SJSA1 (cell line): ENCODE measurements around a stretch of chr17.

- RAMPAGE, long total RNA = no peak
Measured at GRCh38 chr17:75558339-75558844, 29.2 kb upstream of the MYO15B start.

DNA sequence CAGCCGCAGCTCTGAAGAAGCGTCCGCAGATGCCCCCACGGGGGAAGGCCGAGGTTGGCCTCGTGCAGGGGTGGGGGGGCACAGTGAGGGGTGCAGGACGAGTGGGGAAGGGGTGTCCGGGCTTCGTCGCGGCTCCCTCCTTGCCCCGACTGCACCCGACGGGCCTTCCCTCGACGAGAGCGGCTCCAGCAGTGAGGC is 2.0 kb downstream of the MYO15B start:
- RAMPAGE, long total RNA = no peak

GRCh38 chr17:75635477-75636221 is 2.4 kb downstream of the SMIM5 start:
- RAMPAGE, long total RNA = no peak

- RAMPAGE, long total RNA = no peak
Measured at GRCh38 chr17:75773159-75773701, 6.3 kb downstream of the H3-3B start.

DNA sequence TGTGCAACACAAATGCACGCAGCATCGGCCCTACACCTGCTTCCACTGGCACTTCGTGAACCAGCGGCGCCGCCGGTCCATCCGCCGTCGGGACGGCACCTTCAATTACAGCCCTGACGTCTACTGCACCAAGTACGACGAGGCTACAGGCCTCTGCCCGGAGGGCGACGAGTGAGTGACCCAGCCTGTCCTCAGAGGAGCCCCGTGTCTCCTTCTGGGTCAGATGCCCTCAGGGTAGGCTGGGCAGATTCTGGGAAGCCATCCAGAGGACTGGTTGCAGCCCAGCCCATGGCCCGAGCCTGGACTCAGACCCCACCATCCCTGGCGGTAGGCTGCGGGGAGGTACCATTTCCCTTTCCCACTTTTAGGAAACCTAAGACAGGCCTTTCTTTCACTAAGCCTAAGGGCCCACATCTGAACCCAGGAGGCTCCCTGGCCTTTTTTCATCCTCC is 25.2 kb downstream of the UNK start:
- RAMPAGE, long total RNA = no peak

- RAMPAGE, long total RNA = no peak
Measured at GRCh38 chr17:75820148-75820620, 24.0 kb downstream of the UNC13D start.

- RAMPAGE, long total RNA = no peak
Measured at GRCh38 chr17:75873524-75874033, 4.8 kb downstream of the TRIM47 start.

DNA sequence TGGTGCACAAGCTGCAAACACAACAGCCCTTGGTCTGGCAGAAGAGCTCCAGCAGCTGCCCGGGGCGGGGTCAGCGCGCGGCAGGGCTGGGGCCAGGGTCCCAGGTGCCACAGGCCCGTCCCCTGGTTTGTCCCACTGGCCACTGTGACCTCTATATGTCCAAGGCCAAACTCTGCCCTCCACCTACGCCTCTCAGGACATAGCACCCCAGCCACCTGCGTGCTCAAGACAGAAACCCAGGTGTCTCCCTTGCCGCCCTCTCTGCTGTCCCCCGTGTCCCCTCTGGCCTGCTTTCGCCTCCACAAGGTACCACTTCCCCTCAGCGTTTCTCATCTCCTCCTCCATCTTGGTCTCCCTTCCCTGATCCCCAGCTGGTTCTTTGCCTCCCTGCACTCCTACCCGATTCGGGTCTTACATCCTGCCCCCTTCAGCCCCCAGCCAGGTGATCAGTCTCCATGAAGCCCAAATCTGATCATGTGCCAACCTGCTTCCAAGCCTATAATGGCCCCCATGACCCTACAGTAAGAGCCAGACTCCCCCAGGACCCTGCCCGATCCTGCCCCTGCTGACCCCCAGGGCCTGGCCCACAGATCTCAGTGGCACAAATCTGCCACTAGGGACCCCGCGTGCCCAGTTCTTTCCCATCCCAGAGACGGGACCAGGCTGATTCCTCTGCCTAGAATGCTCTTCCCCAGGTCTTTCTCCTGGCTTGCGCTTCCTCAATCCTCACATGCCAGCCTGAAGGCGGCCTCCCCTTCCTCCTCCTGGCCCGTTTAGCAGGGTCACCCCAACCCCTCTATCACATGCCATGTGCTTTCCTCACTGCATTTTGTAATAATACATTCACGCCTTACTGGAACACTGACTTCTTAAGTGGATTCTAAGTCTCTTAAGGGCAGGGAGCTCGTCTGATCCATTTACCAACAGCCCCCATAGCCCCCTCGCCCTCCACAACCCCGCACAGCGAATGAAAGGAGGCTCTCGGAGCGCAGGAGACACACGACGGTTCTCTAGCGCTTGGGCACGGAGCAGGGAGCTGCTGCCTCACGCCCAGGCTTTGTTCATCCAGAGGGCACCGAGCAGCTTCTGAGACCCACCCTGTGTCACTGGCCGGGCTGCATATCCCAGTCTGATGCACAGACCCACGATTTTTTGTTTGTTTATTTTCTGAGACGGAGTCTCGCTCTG is 1.5 kb downstream of the TRIM65 start:
- RAMPAGE, long total RNA = no peak

- RAMPAGE, long total RNA = no peak
Measured at GRCh38 chr17:76050973-76051460, 21.3 kb downstream of the SRP68 start.

DNA sequence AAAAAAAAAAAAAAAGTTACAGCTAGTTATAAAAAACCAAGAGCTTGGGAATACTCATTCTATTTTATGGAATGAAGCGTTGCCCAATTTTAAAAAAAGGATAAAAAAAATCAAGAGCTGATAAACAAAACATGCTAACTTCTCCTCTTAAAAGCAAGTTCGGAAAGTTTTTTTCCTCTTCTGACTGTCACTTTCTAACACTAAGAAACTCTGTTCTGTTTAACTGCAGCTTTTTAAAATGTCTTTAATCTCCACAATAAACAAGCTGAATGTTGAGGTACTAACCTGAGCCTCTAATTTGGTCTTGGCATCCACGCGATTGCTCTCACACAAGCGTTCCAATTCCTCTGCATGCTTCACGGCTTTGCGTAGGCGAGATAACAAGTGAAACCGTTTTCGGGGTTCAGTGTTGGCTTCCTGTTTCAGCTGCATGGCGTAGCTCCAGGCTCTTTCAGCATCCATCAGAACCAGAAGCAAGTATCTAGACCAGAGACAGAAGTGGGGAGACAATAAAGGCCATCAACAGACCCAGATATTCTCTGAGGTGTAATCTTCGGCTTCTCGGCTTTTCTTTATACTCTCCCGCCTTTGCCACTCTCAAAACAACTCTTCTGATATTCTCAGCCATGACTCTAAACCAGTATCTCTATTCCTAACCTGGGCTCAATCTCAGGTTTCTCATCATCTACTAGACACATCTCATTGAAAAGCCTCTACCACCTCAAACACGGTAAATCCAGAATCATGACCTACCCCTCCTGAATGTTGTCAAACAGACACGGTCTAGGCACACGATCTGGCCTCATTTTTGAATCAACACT is 8.4 kb downstream of the SRP68 start:
- RAMPAGE, long total RNA = no peak

GRCh38 chr17:76141748-76142398 is 828 bp upstream of the FOXJ1 start:
- RAMPAGE, long total RNA = no peak

DNA sequence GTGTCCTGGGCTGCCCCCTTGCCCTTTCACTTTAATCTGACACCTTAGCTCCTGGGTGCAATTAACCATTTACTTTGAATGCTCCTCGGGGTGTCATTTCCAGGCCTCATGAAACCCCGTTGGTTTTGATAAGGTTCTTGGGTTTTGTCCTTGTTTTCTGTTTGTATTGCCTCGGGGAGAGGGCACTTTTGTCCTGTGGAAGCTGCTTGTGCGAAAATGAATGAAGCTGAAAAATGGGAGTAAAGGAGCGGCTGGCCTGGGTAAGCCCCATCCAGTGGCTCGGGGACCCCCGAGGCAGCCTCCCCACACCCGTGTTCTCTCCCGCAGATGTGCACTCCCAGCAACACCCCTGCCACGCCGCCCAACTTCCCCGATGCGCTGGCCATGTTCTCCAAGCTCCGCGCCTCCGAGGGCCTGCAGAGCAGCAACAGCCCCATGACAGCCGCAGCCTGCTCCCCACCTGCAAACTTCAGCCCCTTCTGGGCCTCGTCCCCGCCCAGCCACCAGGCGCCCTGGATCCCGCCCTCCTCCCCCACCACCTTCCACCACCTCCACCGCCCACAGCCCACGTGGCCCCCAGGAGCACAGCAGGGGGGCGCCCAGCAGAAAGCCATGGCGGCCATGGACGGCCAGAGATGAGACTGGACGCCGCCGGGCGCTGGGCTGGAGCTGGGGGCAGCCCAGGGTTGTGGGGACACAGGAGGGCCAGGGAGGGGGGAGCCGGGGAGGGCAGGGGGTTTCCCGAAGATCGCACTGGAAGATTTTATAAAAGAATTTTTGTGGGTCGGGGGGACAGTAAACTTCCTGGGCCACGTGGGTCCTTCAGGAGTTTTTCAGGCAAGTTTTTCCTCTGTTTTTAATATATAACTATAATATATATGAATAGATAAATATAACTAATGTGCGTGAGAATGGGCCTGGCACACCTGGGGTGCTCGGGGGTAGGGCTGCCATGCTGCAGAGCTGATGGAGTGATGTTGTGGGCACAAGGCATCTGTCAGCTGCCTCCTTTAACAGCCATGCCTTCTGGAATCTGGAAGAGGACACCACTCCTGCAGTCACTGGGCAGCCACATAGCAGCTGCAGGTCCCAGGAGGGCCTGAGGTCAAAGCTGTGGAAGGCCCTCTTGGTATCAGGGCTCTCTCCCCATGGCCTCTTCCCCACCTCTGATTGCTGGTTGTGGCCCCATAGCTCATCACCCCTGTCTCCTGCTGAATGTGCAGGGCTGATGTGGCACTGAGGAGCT is 5.1 kb downstream of the UBALD2 start:
- RAMPAGE, long total RNA = no peak

DNA sequence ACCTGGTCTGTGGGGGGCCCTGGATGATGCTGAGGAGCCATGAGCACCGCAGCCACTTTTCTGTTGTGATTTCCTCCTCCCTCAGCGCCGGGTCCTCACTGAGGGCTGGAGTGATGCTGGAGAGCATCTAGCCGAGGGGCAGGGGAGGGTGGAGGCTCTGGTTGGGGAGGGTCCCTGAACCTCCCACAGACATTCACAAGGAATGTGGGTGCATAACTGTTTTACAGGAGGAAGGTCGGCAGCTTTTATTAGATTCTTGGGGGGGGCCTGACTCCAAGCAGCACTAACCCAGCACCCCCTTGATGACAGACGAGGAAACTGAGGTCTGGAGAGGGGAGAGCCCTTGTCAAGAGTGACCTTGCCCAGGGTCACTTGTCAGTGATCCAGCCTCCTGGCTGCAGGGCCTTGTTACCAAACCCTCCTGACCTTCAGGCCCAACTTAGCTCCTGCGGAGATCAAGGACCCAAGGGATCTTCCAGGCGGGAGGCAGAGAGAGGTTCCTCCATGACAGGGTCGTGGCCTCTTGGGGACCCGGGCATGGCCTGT is 9.9 kb downstream of the UBALD2 start:
- RAMPAGE, long total RNA = no peak

- RAMPAGE, long total RNA = no peak
Measured at GRCh38 chr17:76491815-76492910, 9.1 kb downstream of the RHBDF2 start.

- RAMPAGE, long total RNA = no peak
Measured at GRCh38 chr17:76582556-76583176, 3.0 kb downstream of the ST6GALNAC2 start.

DNA sequence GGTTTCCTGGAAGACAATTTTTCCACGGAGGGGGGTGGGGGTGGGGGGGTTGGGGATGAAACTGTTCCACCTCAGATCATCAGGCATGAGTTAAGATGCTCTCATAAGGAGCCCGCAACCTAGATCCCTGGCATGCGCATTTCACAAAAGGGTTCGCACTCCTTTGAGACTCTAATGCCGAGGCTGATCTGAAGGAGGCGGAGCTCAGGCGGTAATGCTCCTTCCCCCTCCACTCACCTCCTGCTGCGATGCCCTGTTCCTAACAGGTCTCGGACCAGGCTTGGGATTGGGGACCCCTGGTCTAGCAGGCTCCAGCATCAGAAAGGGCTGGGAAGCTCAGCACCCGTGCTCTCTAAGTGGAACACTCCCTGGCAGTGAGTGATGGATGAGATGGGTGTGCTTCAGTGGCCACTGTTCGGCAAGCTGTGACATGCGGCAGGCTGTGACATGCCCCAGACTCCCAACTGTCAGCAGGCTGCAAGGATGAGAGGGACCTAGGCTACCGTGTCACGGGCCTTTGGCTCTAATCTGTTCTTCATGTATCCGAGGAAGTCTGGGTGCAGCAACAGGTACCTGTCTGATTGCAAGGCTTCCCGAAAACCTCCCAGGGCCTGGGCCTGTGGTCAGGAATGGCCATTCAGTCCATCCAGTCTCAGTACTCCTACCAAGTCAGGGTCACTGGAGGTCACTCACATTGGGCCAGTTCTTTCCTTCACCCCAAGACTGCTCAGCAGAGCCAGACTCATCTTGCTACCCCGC is 1.2 kb upstream of the ST6GALNAC2 start:
- RAMPAGE, long total RNA = no peak

DNA sequence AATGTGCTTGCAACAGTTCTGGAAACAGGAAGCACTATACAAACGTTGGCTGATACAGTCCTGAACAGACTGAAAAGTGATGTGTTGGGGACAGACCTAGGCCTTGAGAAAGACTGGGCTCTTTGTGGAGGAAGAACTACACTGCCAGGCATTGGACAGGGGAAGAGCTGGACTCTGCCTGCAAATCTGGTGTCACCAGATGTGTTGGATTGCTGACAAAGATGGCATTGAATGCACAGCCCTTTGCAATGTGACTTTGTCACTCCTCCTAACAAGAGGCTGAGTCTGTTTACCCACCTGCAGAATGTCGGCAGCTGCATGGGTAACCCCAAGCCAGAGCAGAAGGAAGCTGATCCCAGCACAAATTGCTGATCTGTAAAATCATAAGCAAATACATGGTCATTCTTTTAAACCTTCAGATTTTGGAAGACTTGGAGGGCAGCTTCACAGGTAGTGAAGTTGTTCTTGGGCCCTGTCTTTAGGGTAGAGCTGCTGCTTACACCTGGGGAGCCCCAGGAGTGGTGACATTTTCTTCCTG is 12.5 kb upstream of the ST6GALNAC2 start:
- RAMPAGE, long total RNA = no peak

- RAMPAGE, long total RNA = no peak
Measured at GRCh38 chr17:76657961-76658513, 14.5 kb upstream of the ST6GALNAC1 start.

- RAMPAGE, long total RNA = no peak
Measured at GRCh38 chr17:76684713-76685511, 25.9 kb downstream of the MXRA7 start.

DNA sequence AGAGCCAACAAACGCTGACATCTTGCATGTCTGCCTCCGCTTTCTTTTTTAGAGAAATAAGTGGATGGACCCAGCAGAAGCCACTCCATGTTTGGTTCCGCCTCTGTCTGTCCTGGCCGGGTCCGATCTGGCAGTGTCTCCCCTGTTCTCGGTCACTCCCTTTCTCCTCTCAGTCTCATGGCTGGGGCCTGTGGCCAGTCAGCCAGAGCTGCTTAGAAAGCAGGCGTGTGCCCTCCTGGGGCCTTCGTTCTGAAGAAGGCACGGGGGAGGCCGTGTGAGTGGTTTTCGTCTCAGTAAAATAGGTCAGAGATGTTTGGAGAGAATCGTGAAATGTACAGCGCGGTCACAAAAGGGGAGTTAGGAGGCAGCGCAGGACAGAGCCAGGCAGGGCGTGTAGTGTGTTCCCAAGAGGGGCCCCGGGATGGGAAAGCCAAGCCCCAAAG is 23.3 kb downstream of the MXRA7 start:
- RAMPAGE, long total RNA = no peak